A375 (cell line): ENCODE results near the genes KLHL35, GDPD5 and OMP.

DNA sequence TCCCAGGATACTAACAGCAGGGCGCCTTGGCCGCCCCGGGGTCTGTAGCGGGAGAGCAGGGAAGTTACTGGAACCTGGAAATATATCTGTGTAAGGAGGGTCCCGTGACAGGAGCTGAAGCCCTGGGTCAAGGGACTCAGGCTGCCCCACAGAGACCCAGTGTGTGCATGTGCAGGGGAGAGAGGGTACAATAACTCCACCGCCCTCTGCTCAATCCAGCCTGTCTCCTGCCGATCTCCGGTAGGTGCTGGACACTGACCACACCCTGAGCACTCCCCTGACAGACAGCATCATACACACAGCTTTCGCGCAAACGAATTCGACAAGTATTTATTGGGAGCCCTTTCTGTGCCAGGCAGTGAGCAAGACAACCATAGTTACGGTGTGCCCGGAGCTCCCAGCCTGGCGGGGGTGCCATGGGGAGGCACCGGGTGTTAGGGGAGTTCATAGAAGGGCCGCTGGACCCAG lies 2.0 kb downstream of the KLHL35 start:
- RAMPAGE, long total RNA = no peak

DNA sequence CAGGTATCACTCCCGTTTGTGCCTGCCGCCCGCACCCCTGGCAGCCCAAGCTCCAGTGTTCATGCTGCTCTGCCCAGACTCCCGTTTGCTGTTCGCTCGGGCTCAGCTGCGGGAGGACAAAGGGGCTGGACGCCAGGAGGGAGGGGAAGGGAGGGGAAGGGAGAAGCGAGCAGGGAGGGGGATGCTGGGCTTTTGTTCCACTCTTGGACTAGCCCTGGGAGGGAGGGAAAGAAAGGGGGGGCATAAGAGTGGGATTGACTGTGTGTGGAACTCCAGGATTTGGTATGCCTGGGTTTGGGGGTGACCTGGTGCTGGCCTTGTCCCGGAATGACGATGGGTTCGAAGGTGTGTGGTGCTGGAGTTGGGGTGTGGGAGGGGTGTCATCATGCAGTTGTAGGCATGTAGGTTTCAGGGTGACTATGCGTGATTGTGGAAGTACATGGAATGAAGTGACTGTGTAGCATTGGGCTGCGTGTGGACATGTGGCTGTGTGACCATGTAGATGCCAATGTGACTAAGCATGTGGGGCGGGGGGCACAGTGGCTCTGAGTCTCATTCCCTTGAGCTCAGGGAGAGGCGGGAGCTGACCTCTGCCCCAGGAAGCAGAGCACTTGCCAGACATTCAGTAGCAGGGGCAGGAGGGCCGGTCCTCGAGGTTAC lies at the start of gene KLHL35:
Gene KLHL35, minus strand, starts transcription at position 118 of the 660 bp plus-strand sequence.
- RAMPAGE, long total RNA = no peak

DNA sequence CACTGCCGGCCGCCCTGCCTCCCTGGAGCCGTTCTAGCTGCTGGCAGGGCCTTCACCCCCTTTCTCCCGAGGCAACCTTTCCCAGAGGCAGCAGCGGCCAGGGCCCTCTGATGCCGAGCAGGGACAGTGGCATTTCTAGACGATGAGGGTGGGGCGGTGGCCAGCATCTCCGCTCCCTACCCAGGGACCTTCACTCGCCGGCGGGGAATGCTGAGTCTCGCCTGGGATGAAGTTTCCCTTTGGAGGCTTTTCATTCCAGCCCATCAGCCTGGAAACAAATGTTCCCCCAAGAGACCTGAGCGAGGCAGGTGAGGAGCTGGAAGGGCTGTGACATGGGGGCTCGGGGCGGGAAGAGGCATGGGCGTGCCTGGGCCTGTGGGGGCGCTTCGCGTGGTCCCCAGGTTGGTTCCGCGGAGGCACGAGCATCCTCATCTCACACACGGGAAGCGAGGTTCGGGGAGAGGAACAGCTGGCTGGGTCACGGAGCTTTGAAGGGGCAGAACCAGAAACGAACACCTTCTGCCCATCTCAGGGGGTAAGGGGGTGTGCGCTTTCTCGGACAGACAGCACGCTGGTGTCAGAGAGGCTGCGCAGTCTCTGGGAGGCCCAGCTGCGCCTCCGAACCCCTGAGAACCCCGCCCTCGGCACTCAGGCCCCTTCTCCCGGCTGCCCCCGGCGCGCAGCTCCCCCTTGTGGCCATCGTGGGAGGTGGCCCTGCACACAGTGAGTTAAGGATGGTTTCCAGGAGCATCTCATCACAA lies 18.1 kb upstream of the KLHL35 start:
- RAMPAGE, long total RNA = no peak

DNA sequence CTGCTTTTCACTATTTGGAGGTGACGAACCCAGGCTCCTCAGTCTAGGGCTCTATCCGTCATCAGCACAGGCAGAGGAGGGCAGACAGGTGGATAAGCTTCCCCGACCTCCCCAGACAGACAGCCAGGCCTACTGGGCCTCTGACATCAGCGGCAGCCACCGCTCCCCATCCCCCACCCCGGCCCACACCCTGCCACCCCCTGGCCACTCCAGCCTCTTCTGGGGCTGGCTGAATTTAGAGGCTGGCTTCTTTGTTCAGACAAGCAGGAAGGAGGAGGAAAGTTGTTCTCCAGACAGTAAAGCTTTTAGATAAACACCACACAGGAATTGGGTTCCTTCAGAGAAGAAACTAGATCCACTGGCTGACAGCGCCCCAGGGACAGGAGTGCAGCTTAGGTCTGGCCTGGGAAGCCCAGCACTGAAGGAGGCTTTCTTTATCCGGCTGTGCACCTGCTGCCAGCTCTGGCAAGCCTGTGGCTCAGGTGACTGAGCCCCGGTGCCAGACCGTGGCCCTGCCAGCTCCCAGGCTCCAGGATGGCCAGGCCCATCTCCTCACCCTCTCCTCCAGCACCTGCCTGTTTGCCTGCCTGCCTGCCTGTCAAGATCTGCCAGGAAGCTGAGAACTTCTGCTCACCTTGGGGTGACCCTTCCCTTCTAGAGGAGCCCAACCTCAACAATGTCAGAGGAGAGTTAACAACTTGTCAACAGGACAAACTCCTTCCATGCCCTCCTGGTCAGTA lies 43.9 kb upstream of the KLHL35 start:
- RAMPAGE, long total RNA = no peak

DNA sequence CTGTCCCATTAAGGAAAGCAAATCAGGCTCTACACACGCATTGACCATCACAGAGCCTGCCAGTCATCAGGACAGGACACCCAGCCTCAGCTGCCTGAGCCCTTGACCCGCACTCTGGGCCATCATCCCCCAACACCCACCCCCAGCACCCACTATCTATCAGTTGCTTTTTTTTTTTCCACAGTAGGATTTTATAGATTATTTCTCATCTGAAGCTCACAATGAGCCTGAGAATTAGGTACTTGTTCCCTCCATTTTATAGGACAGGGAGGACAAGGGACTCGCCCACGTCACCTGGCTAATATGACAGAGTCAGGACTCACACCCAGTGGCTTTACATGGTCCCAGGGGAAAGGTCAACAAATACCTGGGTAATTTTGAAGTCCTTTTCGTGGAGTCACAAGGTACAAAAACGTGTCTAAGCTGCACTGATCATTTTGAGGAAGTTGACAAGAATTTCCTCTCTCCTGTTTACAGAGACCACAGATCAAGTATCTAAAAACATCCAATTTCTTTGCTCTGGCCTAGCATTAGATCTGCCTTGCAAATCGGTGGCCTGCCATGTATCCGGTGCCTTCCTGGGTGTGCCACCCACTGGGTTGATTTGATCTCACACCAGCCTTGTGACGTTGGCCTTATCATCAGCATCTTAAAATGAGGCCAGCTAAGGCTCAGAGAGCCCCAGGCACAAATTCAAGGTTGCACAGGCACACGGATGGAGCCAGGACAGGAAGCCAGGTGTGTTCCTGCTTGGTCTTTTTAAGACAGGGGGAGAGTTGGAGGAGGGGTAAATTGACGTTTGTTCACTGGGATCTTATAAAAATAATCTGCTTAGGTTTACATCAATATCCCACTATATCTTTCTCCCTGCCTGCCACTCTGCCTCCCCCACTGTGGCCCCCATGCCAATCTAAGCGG lies 17.7 kb downstream of the GDPD5 start:
- RAMPAGE, long total RNA = no peak

- RAMPAGE, long total RNA = no peak
Measured at GRCh38 chr11:75513379-75513883, 12.3 kb downstream of the GDPD5 start.

DNA sequence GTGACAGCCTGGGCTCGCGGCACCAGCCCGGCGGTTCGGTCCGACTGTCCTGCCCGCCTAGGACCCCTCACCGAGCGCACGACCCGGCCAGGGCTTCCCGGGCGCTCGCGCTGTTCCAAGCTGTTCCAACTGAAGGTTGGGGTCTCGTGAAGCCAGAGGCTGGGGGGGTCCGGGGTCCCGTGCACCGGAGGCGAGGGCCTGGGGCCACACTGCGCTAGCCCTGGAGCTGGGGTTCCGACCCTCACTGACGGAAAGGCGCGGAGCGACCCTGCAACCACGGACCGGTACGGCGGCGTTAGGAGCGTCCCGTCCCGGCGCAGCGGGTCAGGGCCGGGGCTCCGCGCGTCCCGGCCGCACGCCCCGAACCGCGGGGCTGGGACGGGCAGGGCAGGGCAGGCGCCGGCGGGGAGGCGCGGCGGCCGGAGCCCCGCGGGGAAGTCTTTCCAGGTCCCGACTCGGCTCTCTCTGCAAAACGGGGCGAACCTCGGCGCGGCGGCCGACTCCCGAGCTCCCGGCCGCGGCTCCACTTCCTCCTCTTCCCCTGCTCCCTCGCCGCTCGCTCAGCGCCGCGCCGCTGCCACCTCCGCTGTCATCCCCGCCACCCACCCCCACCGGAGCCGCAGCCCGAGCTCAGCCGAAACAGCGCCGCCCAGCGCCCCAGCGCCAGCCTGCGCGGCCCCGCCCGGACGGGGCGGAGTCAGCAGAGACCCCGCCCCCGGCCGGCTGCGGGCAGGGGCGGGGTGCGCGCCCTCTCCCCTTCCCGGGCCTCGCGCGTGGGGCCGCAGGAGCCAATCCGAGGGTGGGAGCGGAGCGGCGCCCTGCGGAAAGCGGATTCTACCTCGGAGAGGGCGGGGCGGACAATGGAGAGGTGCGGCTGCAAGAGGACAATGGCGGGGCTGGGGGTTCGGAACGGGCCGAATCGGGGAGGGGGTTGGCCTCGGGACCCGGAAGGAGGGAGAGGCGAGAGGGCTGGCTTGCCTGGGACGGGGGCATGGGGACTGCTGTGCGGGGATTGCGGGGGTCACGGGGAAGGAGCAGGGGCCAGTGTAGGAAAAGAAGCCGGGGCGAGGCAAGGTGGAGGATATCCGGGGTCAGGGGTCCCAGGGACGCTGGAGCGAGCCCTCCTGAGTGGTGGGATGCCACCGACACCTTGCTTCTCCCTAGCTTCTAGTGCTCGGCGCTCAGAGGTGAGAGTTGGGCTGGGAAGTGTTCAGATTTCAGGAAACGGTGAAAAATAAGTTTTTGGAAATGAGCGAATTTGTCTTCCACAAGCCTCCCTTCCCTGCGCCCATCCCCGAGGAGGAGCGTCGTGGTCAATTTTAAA lies at the start of gene GDPD5:
Gene GDPD5, minus strand, starts transcription at position 636 of the 1,324 bp plus-strand sequence.
- RAMPAGE, long total RNA = no peak

DNA sequence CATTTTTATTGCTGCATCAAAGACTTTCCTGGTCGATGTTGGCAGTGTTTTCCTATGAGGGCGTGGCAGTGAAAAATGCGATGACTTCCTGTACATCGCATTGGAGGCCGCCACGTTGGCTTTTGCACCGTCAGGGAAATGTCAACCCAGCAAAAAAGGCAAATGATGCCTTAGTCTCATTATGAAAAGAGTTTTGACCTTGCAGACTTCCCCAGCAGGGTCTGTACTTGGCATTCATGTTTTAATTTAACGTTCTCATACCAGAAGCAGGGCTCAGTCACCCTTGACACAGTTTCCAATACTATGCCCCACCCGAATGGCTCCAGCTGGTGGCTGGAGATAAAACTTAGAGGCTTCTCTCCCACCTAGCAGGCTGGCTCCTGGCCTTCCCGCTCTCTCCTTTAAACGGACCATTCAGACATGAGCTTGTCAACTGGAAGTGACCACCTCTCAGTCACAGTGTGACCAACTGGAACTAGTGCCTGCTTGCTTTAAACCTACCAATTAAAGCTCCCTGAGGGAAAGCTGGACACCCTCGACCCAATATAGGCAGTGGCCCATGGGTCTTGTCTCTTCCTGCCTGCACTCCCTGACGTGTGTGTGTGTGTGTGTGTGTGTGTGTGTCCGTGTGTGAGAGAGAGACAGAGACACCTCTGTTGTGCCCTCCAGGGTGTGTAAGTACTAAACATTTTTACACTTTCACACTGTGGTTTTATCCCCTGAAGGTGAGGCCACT lies 8.7 kb upstream of the GDPD5 start:
- RAMPAGE, long total RNA = no peak

DNA sequence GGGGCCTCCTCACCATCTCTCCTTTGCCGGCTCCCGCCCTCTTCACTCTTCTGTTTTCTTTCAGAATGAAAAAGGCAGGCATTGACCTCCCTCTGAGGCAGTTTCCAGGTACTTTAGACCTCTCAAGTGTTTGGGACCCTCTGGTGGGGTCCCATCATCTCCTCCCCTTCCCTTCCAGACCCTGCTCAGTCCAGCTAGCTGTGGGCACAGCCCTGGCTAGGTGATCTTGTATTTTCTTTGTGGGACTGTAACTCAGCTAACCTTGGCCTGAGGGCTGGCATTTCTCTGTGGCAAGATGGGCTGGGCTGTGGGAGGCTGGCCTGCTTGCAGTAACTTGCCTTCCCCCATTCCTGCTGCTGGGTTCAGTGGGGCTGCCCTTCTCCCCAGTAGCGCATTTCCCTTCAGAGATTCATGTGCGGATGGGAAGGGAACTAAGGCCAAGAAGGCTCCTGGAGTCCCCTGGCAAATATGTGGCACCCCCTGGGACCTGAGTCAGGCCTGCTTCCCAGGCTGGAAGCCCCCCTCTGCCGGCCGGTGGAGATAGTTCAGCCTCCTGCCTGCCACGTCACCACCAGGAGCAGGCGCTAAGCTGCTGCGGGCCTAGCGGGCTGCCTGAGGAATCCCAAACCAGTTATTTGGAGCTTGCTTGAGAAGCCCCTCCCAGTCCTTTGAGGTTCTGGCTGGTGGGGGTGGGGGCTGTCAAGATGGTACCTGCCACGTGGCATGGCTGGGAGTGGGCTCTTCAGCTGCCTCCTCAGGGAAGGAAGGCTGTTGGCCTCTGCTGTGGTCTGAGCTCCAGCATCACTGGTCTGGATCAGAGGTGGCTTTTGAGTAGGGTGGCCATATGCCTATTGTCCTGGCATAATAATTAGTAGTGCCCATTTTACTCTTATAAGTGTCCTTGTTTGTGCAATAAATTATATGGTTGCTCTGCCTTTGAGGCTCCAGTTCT lies 1.9 kb downstream of the SERPINH1 start:
- RAMPAGE, long total RNA = no peak

DNA sequence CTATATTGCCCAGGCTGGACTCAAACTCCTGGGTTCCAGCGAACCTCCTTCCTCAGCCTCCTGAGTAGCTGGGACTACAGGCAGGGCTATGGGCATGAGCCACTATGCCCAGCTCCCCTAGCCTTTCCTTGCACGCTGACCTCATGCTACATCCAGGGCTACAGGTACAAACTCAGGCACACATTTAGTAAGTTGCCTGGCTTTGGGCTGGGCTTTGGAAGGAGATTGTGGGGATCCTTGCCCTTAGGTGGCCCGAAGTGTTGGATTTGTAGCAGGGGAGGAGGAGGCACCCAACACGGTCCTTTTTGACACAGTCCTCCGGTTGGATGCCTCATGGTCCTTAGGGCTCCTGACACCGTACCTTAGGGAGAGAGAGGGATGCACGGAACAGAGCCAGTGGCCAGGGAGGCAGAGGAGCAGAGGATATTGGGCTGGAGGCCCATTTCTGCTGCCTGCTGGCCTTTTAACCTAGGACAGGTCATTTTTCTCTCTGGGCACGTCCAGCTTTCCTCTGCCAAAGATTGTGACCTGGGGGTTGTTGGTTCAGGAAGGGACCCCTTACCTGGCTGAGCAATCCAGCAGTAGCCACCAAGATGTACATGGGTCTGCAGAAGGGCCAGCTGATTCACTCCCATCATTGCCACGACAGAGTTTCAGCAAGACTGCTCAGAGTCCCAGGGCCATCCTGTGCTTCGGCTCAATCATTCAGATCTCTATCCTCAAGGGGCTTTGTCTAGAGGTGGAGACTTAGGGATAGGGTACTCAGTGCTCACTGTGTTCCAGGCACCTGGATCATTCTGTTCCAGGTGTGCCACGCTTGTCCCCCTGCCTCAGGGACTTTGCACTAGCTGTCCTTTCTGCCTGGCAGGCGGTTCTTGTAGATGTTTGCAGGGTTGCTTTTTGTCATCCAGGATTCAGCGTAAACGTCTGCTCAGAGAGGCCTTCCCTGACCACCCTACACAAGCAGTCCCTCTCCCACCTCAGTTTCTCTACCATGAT lies 11.3 kb downstream of the SERPINH1 start:
- RAMPAGE, long total RNA = no peak

GRCh38 chr11:76185365-76185807 lies 20.9 kb downstream of the WNT11 start:
- RAMPAGE, long total RNA = no peak

DNA sequence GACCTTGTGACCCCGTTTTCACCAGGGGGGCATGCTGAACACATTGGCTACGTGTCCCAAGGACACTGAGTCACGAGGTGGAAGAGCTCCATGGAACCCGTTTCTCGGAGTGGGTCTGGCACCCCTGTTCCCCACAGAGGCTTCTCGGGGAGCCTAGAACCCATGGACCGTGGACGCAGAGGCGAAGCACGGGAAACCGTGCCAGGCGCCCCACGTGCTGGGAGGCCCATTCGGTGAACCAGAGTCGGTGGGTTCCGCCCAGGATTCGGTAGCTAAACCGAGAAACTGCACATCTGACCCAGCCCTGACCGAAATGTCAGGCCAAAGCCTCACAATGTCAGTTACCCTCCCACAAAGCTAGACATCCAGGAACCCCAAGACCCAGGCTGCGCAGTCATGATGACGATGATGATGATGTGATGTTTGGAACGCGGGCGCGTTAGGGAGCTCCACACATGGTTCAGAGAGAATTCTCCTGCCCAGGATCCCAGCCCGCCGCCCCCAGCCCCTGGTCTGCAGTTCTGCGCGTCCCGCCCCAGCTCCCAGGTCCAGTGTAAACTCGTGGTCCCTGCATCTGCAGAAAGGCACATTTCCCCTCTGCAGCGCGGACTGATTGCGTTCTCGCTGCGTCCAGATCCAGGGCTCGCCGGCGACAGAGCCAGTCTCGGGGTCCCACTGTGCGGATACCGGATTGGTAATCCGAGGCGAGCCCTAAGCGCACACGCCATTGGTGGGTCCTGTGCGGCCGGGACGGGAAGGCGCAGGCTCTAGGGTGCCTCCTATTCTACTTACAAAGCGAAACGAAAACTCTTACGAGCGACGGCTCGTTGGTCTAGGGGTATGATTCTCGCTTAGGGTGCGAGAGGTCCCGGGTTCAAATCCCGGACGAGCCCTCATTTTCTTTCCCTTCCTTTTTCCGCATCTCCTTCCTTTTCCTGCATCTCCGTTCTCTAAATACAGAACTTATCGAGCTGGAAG lies 28.7 kb upstream of the WNT11 start:
- RAMPAGE, long total RNA = no peak

DNA sequence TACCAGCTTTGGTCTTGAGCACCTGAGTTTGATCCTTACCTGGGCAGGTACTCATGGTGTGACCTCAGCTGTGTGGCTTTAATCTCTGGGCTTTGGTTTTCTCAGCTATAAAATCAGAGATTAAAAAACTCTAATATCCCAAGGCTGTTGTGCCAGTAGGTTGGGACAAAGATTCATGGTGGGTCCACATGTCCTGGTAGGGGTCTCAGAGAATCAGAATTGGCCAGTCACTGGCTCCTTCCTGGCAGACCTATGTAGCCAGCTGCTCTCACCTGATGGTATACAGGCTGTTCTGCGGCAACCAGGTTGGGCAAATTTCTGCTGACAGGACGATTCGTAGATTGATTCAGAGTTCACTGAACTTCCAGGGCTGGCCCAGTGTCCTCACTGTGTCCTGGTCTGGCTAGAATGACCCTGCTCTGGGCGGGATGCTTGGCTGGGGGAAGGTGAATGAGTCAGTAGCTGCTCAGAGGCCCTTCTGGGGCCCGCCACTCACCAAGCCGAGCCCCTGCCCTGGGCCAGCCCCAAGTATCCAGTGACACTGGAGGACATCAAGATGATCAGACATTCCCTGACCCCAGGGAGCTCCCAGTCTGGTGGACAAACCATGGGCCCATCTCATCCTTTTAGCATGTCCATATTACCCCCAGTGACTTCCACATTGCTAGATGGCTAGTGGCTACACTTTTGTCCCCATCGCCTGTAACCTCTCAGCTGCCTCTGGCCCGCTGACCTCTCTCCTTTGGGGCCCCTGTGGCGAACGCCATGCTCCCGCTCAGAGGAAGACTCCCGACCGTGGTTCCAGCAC lies 62.9 kb upstream of the WNT11 start:
- RAMPAGE, long total RNA = no peak

DNA sequence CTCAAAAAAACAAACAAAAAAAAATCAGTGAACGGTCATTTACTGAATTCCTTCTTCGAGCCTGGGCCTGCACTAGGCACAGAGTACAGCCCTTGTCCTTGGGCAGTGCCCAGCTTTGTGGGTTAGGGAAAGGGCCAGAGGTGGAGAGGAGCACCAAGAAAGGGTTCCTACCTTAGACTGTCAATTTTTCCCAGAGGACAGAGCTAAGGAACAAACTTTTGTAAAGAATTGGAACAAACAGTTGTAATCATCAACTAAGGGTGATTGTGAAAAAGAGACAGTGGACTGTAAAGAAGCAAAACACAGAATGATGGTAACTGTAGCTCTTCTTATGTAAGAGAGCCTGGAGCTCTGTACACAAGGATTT lies 10.8 kb downstream of the GVQW3 start:
- RAMPAGE, long total RNA = no peak

DNA sequence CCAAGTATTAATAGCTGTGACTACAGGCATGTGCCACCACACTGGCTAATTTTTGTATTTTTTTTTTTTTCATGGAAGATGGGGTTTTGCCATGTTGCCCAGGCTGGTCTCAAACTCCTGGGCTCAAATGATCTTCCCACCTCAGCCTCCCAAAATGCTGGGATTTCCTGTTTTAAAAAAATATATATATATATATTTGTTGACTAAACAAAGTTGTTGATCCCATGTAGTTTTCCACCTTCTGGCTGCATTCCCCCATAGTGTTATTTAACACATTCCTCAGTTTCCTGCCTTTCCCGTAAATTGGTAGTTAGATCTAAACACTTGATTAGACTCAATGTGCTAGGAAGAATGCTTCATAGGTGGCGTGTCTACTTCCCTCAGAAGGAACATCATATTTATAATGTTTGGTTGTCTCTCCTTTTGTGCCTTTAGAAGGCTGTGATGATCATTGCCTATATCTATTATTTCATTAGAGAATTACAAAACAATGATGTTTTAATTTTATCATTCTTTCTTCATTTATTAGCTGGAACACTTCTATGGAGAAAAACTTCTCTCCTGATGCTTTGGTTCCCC lies 38.7 kb downstream of the LRRC32 start:
- RAMPAGE, long total RNA = no peak

GRCh38 chr11:76642168-76642743 lies 28.3 kb downstream of the LRRC32 start:
- RAMPAGE, long total RNA = no peak

- RAMPAGE, long total RNA = no peak
Measured at GRCh38 chr11:76656787-76657099, 13.8 kb downstream of the LRRC32 start.

- RAMPAGE, long total RNA = no peak
Measured at GRCh38 chr11:76997889-76998320, 36.3 kb upstream of the B3GNT6 start.

GRCh38 chr11:77102394-77103237 lies at the start of gene OMP:
Gene OMP (plus strand): TSS chr11:77102840.
- RAMPAGE, long total RNA = no peak

- RAMPAGE, long total RNA = no peak
Measured at GRCh38 chr11:77109528-77110413, 7.1 kb downstream of the OMP start.